ENCODE results near the genes OR4C12, OR5D18, OR8H1, SLC43A3 and RTN4RL2.

DNA sequence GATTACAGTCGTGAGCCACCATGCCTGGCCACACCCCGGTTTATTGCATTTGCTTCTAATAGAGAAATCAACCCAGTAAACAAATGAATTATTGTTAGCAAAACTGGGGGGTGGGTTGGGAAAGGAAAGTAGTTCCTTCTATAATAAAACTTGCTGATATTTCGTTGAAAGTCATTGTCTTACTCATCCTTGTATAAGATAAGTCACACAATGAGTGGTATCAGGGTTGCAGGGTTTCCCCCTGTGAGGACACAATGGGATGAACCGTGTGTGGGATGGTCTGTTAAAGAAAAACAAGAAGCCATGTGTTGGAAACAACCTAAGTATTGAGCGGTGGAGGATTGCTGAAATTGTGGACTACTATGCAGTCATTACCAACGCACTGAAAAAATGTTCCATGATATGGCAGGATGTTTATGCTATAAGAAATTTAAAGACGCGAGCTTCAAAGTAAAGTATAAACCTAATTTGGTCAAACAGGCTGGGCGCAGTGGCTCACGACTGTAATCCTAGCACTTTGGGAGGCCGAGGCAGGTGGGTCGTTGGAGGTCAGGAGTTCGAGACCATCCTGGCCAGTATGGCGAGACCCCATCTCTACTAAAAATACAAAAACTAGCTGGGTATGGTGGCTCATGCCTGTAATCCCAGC, 28.6 kb downstream of the PTPRJ start:
- PRO-cap, result no peak

GRCh38 chr11:48024385-48025104, 44.2 kb downstream of the PTPRJ start:
- PRO-cap, result no peak

GRCh38 chr11:48080882-48081991, 100.9 kb downstream of the PTPRJ start:
- PRO-cap, result no peak

- PRO-cap, result no peak
These were observed 117.3 kb upstream of the OR4B1 start for GRCh38 chr11:48099287-48099793.

GRCh38 chr11:48103706-48104720, 112.6 kb upstream of the OR4B1 start:
- PRO-cap, result no peak

GRCh38 chr11:48313997-48314527, 8.0 kb downstream of the OR4S1 start:
- PRO-cap, result no peak

DNA sequence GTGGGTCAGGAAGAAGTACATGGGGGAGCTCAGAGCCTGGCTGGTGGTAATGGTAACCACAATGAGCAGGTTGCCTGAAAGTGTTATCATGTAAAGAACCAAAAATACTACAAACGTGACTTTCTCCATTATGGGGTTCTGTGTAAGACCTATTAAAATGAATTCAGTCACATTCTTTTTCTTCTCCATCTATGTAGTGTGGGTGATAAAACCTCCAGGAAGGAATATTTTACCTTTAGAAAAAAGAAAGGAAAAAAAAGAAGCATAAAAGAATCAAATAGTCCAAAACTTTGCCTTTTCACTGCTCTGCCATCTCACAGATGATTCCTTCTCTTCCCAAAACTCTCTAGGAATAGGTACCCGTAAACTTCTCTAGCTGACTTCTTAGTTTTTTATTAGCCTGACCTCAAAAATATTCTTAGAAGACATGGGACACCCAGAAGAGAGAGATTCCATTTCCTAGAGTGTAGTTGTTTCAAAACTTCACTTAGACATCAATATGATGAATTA, at the start of gene OR4C12:
Gene OR4C12, minus strand, starts transcription at position 223 of the 510 bp plus-strand sequence.
- PRO-cap, result no peak

DNA sequence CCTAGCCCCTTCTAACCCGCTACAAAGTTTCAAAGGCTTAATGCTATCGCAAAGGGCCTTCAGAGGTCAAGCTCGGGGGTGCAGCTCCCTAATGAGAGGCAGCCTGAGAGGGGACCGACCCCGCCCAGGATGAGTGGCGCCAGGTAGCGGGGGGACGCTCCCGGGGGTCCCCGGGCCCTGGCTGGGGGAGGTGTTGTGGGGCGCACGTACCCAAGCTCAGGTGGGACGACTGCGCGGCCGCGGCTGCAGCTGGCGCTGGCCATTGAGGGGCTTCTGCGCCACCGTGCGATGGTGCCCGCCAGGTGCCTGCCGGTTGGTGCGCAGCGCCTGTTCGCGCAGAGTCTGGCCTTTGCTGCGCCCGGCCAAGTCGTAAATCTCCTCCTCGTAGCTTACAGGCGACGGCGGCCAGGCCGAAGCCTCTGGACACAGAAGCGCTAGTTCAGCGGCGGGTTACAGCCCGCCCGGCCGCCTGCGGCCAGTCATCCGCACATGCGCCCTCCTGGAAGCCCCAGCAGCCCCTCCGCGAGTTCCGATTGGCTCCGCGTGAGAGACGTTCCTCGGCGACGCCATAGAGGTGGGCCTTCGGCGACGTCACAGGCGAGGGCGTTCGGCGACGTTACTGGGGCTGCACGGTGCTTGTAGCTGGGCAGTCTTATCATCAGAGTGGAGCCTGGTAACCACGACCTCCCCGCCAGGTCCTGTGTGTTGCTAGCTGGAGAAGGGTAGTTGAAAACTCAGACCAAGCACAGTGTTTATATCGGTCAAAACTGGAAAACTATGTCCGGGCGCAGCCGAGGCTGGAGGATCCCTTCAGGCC, 315.8 kb upstream of the OR4C12 start:
- PRO-cap, result no peak

GRCh38 chr11:54537454-54537670, 66.4 kb downstream of the OR4C46 start:
- PRO-cap, result no peak

DNA sequence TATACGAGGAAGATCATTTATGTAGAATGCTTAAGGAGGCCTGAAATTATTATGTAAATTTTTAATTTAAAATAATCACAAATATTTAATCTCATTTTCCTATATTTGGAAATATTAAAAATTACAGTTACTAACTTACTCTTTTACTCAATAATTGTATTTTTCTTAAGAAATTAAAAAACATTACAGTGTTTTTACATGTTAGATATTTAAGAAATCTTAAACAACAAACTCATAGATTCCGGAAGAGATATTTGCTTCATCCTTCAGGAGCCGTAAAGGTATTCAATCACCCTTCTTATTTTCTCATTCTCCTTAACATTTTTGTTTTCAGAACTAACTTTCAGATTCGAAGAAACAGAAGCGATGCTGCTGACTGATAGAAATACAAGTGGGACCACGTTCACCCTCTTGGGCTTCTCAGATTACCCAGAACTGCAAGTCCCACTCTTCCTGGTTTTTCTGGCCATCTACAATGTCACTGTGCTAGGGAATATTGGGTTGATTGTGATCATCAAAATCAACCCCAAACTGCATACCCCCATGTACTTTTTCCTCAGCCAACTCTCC, at the start of gene OR5D18:
Gene OR5D18, plus strand, starts transcription at position 367 of the 570 bp plus-strand sequence.
- PRO-cap, result no peak

DNA sequence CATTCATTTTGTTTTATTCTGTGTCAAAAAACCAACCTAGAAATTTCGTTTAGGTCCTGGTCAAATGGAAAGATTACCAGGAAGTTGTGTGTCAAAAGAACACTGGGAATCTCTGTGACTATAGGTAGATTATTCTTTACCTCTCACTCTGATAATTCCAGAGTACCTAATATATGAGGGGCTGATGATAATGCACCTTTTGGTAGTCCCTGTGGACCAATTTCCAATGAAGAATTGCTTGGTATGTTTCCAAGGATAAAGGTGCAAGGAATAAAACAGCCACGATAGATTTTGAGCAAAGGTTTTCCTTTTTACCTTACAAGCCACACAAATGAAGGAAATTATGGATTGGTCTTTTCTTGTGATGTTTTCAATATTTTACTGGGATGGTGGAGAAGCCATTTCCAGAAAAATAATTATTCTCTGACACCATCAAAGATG, at the start of gene OR8H1:
Gene OR8H1, minus strand, starts transcription at position 134 of the 441 bp plus-strand sequence.
- PRO-cap, result no peak

DNA sequence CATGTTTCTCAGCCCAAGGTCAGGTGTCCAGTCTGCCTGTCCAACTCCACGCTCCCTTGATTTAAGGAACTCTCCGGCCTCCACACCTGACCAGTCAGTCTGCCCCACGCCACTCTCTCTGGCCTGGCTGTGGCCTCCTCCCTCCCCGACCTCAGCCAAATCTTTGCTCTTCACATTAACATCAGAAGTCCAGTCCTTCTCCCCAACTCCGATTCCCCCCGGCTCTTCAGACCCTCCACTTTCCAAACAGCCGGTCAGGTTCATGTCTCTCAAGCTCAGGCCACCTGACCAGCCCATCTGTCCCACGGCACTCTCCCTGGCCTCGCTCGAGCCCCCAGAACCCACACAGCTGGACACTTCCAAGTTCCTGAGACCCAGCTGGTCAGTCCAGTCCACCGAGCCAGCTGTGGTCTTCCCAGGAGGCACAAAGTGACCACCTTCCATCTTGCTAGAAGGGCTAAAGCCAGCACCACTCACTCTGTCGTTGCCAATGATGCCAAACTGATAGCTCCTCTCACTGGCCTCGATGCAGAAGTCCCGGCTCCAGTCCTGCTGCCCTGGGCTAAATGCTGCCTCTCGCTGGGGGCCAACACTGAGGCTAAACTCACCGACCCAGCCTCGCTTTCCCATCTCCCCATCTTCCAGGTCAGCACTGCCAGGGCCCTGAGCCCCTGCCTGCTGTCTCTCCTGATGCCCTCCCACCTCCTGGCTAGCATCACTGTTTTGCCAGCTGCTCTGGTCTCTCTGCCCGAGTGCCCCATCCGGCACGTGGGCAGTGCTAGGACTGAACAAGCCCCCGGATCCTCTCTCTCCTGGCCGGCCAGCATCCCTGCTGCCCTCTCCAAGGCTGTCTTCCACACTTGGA, 15.7 kb downstream of the TNKS1BP1 start:
- PRO-cap, result no peak

DNA sequence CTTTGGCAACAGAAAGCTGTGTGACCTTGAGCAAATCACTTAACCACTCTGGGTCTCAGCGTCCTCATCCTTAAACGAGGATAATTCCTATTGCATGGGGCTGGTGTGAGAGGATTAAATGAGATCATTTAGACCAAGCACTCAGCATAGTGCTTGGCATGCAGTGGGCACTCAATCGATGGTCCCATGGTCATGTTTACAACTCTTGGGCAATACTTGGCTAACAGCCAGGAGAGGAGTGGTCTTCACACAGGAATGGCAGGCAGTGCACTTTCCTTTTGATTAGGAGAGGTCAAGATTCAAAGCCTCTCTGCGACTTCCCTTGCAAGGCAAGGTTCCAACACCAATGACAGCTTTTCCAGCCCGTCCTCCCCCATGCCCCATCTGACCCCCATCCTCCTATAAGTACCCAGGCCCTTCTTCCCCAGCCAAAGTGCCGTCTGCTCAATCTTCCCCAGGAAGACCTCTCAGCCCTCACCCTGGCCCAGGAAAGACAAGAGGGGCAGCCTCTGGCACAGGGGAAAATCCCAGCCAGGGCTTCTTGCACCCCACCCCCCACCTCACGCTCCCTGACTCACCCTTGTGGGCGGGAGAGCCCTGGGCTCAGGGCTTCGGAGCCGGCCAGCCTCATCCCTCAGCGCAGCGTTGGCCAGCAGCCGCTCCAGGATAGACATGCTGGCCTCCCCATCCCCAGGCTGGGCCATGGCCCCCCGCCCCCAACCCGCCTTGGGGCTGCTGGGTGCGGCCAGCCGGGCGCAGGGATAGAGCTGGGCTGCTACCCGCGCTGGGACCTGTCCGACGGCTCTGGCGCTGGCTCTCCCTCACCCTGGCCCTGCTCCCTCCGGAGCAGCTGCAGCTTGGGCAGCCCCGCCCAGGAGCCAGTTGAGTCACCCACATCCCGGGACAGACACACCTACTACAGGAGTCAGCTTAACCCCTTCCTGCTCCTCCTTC, 13.8 kb downstream of the TNKS1BP1 start:
- PRO-cap, result unidirectional peak, minus-strand start at position 820 of the sequence; unidirectional peak, minus-strand start at position 859 of the sequence

- PRO-cap, result no peak
These were observed 1.1 kb upstream of the TNKS1BP1 start for GRCh38 chr11:57325514-57326608.

DNA sequence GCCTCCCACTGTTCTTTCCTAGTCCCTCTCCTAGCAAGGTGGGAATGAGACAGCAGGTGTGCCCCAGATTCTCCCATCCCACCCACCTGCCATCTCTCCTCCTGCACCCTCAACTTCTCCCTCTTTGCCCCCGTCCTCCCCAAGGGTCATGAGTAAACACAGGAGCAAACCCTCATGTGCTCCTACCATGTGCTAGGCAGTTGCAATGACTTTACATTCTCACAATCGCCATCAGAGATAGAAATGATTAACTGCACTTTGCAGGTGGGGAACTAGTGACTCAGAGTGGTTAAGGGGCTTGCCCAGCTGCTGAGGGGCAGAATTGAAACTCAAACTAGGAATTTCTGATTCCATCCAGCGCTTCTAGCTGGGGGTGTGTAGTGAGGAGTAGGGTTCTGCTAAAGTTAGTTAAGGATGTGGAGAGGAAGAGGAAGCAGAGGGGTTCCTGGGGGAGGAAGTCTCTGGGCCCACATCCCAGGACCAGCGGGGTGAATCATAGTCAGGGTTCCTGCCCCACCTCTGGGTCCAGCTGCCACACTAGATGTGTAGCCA, 15.9 kb upstream of the PRG2 start:
- PRO-cap, result no peak

DNA sequence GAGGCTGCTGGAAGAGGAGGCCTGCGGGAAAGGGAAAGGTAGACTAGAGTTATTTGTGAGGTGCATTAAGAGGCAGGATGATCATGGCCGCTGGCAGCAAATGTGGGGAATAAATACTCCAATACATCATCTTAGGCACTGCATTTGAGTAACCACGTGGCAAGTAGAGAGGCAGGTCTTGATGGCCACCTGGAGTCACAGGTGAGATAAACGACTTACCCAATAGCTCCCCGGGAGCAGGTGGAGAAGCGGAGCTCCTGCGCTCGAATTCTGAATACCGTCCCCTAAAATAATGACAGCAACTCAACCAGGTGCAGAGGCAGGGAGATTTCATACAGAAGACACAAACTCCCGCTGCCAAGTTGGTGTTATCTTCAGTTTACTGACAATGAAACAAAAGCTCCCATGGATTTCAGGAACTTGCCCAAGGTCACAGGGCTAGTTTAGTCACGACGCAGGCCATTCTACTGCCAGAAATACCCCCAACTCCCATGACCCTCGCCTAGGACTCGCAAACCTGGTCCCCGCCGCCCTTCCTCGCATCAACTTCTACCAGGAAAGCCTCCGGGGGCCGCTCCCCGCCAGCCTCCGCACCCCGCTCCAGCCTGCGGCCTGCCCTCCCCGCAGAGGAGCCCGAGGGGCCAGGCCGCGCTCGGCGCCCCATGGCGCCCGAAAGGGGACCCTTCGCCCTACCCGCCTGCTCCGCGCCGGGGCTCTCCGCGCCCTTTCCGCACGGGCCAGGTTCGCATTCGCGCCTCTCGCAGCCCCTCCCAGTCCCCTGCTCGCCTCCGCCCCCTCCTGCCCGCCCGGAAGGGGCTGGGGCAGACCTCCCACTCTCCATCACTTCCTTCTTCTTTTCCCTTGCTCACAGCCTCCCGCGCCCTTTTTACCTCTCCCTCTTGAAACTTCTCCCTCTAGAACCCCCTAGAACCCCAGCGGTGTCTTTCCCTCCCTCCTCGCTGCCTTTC, at the start of gene SLC43A3:
Gene SLC43A3, minus strand, starts transcription at position 753 of the 968 bp plus-strand sequence.
- PRO-cap, result bidirectional peak, plus-strand start at position 851 of the sequence, minus-strand start at position 718 of the sequence

DNA sequence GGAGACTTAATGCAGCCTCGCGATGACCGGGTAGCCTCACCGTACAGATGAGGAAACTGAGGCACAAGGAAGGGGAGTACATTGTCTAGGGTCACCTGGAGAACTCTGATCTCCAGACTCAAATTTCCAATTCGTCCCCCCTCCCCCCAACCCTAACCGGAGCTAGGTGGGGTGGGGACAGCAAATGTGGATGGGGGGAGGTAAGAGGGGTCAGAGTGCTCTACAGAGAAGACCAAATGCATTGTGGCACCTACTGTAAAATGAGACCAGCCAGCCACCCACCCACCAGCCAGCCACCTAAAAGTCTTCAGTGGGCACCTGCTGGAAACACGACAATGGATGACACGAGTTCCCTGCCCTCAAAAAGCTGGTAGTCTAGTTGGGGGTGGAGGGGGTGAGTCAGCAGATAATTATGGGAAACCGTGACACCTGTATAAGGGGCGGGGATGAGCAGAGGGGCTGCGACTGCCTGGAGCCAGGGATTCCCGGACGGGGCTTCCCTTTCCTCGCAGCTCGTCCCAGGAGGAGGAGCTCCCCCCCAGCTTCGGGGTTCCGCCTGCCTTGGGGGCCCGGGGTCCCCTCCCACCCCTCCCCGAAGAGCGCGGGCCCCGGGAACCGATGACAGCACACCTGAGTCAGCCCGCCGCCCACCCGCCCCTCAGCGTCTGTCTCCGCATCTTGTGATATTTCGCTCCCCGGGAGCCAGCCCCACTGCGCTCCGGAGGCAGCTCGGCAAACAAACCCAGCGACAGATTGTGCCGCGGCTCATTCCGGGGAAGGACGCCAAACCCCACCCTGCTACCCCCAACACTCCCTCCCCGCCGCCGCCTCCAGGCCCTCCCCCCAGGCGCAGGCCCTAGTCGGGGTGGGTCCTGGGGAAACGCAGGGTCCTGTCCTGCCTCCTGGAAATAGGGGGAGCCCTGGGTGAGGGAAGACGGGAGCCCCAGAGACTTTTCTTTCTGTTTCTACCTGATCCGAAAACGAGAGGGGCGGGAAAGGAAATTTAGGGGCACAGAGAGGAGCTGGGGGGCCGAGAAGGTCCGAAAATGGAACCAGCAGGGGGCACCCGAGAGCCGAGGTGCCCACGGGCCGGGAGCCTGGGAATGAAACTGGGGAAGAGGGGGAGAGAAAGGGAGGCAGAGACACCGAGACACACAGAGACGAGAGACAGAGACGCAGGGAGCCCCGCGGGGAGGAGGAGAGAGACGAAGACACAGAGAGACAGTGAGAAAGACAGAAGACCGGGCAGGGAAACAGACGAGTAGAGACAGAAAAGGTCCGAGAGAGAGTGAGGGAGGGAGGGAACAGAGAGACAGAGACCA, 2.1 kb upstream of the RTN4RL2 start:
- PRO-cap, result no peak

DNA sequence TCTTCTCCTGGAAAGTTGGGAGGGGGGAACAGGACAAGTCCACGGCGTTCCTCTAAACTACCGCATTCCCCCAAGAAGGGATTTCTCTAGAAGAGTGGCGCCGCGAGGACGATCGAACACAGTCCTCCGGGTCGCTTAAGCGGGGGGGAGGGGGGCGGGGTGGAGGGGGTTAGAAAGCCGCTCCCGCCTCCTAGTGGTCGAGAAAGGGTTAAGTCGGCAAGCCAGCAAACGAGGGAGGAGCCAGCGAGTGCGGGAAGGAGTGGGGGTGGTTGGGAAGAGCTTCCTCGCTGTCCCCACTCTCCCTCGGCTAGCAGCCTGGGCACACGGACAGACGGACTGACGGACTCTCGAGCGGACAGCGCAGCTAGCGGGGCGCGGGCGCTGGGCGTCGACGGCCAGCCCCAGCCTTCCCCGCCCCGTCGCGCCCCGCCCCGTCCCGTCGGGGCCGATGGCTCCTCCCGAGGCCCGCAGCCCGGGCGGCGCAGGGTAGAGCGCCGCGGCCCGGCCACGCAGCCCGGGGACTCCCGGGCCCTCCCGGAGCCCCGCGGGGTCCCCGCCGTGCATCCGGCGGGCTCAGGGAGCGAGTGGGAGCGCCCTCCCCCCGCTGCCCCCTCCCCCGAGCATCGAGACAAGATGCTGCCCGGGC, at the start of gene RTN4RL2:
Gene RTN4RL2, plus strand, starts transcription at position 296 of the 646 bp plus-strand sequence.
- PRO-cap, result no peak

DNA sequence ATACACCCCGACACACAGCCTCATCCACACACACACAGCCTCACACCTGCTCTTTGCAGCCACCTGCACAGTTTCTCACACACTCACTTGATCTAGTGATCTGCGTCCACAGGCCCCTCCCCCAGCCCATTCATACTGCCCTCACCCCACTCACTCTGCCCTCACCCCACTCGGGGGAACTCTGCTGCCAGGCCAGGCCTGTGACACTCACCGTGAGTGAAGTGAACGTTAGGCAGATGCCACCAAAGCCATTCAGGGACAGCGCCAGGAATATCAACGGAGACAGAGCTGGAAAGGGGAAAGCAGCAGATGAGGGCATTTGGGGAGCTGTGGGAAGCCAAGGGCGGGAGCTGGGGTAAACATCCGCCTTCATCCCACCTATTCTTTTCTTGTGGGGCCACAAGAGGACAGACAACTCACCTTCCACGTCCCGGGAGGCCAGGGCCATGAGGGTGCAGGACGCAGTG, 14.9 kb downstream of the SLC43A1 start:
- PRO-cap, result no peak

- PRO-cap, result no peak
These were observed 3.6 kb downstream of the SLC43A1 start for GRCh38 chr11:57511781-57512384.

All from mesenteric fat pad (tissue), 1 donor.